AG09309 (cell line): ENCODE data around the genes MRRF, OR1J1 and OR1N1.

DNA sequence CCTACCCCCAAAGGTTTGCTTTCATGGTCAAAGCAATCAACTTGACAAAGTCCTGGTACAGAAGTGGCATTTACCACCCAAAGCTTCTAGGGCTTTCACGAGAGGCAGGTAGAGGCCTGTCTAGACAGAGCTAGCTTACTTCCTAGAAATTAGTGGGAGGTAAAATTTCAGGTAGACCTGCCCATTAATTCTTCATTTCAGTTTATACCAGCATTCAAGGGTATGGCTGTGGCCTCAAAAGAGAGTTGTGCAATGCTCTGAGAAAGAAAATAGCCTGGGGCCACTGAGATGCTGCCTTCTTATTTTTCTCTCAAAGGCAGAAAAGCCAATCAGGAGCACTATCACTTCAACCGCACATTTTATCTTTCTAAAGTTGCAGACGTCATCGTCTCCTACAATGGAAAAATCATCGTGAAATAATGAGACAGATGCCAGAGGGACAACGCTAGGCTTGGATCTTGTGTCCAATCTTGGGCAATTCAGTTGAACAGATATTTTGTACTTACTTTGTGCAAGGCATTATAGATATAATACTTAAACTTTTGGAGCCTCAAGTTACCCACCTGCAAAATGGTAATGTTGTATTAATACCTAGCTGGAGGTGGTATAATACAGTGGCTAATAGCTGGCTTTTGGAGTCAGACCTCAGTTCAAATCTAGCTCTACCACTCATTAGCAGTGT, 34.8 kb downstream of the STOM start:
- RRBS, result no CpG with 5 or more reads among the region's 6 CpGs

GRCh38 chr9:121409965-121410215, 39.8 kb upstream of the STOM start:
- RRBS, result no CpG with 5 or more reads among the region's 2 CpGs

DNA sequence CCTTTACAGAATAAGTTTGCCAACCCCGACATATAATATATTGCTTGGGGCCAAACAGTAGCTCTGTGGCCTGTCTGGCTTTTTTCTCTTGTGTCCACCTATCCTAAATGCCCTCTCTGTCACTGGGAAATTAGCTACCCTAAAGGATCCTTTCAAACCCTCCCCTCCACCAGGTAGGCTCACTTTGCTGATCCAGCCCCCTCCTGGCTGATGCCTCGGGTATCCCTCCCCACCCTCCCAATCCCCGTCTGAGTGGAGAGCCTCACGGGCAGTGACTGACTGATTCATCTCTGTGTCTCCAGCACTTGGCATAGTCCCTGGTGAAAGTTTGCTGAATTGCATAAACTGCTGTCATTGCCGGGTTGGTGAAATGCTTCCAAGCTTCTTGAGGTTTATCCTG, 56.7 kb upstream of the GGTA1 start:
- RRBS, result no CpG with 5 or more reads among the region's 5 CpGs

- RRBS, result 4% methylated on average over 7 of the region's 28 CpGs
Measured at GRCh38 chr9:121566394-121567355, 67.0 kb upstream of the GGTA1 start.

GRCh38 chr9:121567356-121568200, 67.9 kb upstream of the GGTA1 start:
- RRBS, result no CpG with 5 or more reads among the region's 20 CpGs

DNA sequence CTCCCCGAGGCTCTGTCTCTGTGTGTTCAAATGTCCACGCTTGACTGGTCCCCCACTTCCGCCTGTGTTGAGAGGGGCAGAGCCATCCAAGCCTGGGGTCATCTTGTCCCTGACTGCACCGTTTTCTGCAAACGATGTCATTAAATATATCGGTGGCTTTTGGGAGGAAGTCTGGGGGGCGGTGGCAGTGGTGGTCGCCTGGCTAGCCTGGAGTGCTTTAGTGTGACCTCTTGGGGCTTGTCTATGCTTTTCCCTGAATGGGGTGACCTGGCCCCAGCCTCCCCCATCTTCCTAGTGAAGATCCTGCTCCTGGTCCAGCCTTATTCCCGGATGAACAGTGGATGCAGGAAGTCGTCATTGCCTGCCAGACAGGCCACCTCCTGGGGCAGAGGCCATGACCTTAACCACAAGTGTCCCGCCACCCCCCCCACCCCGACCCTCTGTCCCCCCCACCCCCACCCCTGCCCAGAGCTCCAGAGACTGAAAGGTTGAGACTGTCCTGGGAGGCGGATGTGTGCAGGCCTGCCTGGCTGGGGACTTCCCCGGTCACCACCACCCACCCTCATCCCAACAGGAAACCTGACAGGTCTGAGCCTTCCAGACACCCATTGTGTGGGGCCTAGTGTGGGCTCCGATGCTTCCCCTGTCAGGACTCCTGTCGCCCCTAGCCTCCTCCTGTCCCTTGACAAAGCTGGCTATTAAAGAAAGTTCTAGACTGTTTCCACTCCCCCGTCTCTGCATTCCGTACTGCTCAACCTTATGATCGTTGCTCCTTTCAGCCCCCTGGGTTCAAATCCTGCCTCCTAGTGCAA, 5.2 kb upstream of the DAB2IP start:
- RRBS, result no CpG with 5 or more reads among the region's 19 CpGs

GRCh38 chr9:122264421-122265571, at the start of gene MRRF:
Gene MRRF (plus strand): TSS chr9:122264882.
- RRBS, result no CpG with 5 or more reads among the region's 71 CpGs

DNA sequence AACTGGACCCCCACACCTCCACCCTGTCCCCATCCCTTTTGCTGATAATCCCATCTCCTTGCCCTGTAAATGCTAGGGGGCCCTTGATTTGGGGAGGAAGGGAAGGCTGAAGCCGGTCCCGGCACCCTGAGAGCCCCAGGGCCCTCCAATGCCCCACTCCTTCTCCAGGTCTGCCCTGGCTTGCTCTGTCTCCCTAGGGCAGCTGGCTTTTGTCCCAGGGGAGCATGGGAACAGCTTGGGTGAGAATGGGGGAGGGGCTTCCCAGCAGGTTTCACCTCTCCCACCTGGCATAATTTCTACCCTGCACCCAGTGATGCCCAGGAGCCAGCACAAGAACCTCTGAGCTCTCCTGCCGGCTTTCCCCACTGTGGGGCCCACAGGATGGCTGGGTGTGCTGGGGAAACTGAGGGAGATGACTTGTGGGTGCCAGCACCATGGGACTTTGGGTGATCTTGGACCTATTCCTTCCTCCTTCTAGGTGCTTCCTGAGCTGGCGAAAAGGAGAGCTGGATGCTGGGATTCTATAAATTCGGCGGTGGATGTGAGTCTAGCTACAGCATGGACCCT, 1.1 kb upstream of the PTGS1 start:
- RRBS, result no CpG with 5 or more reads among the region's 6 CpGs

GRCh38 chr9:122464884-122465369, 12.8 kb downstream of the OR1J1 start:
- RRBS, result no CpG with 5 or more reads among the region's 8 CpGs

GRCh38 chr9:122477807-122478318, at the start of gene OR1J1:
Gene OR1J1 (minus strand): TSS chr9:122477926.
- RRBS, result no CpG with 5 or more reads among the region's 7 CpGs

- RRBS, result no CpG with 5 or more reads among the region's 4 CpGs
Measured at GRCh38 chr9:122527077-122527601, at the start of gene OR1N1. Gene OR1N1 (minus strand): TSS chr9:122527293.

DNA sequence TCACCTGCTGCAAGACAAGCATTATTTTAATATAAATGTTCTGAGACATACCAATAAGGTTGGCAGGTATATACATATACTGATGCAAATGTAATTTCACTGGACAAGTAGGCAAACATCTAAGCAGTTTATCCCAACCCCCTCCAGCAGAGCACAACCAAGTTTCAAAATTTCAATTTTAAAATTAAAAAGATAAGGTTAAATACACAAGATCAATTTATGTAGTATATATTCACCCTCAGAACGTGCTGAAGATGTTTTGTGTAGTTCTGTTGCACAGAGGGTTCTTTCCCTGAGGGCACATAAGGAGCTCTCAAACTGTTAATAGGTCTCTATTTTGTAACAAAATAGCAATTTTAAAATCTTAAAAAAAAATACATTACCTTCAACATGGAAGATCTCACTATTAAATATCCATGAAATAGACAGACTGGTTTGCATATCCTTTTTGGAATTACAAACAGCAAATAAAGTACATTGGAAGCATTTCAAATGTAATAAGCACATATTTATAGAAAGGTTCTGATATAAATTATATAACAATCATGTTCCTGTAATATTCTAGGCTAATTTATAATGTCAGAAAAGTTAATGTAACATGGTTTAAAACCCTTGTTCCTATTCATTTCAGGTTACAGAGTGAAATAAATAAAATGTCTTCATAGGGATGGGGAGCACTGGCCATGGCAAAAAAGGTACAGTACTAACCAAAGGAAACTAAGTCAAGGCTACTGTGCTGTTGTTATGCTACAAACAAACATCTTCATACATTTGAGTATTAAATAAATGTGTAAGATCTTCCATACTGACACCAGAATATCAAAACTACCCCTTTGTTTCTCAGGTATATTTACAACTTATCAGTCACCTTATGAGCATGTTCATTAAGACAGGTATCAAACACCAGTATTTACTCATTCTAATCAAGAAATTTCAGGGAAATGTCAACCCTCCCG, 19.0 kb upstream of the PDCL start:
- RRBS, result no CpG with 5 or more reads among the region's 2 CpGs

GRCh38 chr9:123002672-123003299, 30.7 kb upstream of the GPR21 start:
- RRBS, result no CpG with 5 or more reads among the region's 5 CpGs

DNA sequence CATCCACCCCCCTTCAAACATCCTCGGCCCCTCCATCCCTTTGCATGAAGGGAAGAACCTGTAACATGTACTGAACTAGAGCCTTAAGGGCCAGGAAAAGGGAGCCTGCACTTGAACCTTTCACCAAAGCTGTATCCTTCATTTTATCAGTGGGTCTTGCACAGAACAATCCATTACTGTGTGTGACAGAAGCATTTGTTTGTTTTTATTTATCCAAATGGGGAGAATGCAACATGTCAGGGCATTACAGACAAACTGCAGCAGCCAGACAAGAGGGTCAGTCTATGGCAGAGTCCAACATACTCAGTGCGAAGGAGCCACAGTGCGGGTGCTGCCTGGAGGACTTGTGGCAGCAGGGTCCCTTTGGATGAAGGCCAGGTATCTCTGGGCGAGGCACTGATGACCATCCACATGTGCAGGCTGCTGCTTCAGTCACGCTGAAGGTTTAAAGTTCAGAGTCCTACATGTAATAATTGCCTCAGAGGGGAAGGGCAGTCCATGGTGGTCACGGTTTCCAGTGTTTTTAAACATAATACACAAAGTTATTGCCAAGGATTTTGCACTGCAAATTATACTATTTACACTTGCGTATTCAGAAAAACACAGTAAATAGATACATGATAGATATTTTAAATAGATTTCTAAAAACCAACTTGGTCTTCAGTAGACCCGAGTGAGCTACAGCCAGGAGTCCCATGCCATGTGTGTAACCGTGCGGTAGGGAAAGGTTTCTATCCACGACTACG, 76.0 kb downstream of the GPR21 start:
- RRBS, result no CpG with 5 or more reads among the region's 12 CpGs

DNA sequence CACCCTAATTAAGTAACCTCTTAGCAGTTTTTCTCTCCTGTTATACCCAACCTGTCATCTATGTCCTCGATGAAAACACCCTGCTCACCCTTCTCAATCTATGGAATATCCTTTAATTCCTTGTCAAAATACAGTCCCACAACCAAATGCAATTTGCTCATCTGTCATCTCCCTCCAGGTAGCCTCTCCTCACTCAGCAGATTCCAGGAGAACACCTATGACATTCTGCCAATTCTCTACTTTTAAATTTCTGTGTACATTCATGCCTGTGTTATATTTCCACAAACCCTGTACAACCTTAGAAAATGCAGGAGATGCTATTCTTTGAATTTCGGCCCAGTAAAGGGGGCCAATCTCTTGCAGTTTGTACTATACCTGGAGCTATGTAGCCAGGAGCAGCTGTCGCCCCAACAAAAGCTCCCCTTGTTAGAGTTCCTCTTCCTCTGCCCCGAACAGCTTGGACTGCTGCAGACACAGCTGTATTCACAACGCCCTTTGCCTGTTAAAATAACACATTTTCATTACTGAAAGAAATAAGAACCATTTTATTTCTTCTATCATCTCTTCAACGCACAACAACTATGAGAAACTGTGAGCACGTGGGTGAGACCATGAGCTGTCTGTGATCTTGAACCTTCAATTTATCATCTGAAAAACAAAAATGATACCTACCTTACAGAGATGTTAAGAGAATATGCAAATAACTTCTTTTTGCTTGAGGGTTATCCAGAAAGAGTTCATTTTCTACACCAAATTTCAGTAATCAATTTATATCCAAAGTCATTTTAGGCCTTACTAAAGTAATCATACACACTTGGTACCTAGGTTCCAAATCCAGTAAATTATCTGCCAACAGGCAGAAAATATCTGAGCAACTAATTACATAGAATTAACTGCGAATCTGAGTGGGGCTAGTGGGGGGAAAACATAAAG, 99.3 kb downstream of the GPR21 start:
- RRBS, result no CpG with 5 or more reads among the region's 8 CpGs

- RRBS, result no CpG with 5 or more reads among the region's 7 CpGs
Measured at GRCh38 chr9:123137736-123138880, 104.6 kb downstream of the GPR21 start.

- RRBS, result no CpG with 5 or more reads among the region's 4 CpGs
Measured at GRCh38 chr9:123179048-123179357, 89.4 kb downstream of the STRBP start.

DNA sequence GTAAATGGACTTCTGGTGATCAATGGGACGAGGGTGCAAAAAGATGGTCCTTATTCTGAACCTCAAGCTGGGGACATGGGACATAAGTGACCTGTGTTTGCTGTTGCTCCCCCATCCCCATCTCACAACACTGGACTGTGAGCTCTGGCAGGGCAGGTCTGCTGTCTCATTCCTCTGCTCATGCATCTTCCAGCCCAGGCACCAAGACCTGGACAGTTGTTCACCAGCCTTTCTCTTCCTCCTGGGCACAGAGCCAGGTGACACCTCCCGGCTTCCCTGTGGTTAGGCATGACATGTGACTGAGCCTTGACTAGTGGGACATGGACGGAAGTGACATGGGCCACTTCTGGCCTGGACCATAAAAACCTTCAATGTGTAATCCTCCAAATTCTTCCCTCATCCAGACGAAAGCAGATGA, 26.8 kb upstream of the CRB2 start:
- RRBS, result no CpG with 5 or more reads among the region's 4 CpGs

DNA sequence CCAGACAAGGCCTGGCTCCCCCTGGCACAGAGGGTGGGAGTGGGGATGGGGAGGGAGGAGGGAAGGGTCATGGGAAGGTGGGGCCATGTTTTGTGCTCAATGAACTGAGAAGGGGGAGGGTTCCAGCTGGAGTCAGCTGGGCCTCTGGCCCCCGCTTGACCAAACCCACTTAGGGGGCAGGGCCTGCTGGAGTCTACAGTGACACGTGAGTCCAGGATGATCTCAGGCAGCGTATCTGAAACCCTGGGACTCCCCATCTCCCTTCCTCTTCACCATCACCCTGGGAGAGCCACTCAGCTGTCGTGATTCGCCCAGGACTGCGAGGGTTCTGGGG, 8.5 kb downstream of the CRB2 start:
- RRBS, result no CpG with 5 or more reads among the region's 6 CpGs

GRCh38 chr9:123377260-123377738, 21.3 kb downstream of the CRB2 start:
- RRBS, result no CpG with 5 or more reads among the region's 12 CpGs